GM19239 (cell line): Measurements from ENCODE around the genes IDH3B and EBF4.

DNA sequence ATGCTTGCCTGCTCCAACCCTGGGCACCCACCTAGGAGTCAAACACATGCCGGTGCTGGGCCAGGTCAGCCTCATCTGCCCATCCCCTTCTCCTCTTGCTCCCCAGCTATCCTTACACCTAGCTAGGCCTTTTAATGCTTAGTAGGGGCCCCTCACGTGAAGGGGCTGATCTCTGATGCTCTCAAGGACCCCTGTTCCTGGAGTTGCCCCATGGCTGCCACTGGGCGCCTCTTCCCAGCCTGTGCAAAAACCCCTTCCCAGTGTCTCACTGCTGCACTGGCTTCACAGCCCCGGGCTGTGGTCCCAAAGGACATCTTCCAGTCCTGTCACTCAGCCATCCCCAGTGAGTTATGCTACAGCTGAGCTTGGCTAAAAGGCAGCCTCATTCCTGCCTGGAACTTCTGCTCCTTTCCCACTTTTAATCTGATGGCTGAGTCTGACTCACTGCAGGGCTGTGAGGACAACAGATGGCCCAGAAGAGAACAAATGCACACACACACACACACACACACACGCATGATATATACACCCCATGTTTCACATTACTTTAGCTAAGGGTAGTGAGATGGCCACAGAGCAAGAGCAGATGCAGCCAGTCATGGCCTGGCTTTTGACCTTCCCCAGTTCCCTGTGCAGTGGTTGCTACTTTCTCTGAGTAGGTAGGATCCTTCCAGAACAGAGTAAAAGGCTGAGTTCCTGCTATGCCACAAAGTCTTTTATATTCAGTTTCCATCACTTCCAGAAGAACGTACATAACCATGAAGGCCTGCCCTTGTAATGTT is 12.9 kb upstream of the SDCBP2 start:
- RRBS, result no CpG with 5 or more reads among the region's 6 CpGs

DNA sequence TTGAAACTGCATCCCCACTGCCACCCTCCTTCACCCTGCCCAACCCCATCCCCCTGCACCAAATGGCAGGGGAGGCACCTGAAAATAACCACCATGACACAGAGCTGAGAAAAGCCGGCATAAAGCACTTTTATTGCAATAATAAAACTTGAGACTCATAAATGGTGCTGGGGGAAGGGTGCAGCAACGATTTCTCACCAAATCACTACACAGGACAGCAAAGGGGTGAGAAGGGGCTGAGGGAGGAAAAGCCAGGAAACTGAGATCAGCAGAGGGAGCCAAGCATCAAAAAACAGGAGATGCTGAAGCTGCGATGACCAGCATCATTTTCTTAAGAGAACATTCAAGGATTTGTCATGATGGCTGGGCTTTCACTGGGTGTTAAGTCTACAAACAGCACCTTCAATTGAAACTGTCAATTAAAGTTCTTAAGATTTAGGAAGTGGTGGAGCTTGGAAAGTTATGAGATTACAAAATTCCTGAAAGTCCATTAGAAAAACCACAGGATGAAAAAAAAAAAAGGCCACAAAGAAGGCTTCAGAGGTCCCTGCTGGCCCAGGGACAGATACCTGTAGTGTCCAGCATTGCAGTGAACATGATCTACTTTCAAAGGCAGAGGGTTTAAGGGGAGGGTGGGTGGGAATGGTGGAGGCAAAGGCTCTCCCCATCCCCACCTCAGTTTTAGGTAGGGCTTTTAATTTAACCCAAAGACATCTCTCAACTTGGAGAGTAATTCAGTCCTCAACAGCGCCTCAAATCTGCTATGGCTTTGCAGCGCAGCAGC is 23.8 kb downstream of the FKBP1A start:
- RRBS, result no CpG with 5 or more reads among the region's 5 CpGs

DNA sequence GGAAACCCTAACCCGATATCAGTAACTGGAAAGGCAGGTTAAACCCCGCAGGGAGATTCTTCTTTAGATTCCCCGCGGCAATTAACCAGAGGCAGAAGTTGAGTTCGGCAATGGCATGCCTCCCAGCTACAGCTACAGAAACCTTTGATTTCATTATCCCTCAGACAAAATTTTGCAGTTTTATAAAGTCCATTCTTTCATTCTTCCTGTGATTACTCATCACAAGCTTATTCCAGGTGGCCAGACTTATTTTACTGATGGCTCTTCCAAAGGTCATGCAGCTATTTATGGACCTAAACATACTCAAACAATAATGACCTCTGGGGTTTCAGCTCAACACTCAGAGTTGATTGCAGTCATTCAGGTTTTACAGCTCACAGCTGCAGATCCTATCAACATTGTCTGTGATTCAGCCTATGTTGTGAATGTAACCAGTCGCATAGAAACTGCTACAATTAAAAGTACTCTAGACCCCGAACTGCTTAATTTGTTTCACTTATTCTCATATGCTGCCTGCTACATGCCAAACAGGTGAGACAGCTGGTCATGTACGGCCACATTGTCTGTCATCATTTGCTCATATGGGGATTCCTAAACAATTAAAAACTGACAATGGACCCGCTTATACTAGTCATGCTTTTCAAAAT is 7.1 kb upstream of the FKBP1A start:
- RRBS, result no CpG with 5 or more reads among the region's 9 CpGs

DNA sequence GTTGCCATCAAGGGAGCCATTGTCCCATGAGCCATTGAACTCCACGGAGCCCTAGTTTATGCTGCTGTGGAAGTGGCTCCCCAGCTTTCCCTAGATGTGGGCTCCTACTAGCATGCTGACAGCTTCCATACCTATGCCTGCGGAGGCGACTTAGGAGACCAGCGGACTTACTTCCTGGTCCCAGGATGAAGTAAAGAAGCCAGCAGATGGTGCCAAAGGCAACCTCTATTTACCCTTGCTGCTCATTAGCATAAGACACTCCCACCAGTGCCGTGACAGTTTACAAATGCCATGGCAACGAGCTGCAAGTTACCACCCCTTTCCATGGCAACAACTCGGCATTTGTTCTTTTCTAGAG is 30.9 kb upstream of the FKBP1A start:
- RRBS, result no CpG with 5 or more reads among the region's 7 CpGs

GRCh38 chr20:1669044-1669665 is 11.6 kb upstream of the SIRPG start:
- RRBS, result no CpG with 5 or more reads among the region's 8 CpGs

- RRBS, result 4% methylated on average over 14 of the region's 54 CpGs
These were observed 118.3 kb upstream of the SIRPA start for GRCh38 chr20:1776391-1777774.

GRCh38 chr20:1832691-1833046 is 62.5 kb upstream of the SIRPA start:
- RRBS, result 65% methylated on average over 3 of the region's 12 CpGs

GRCh38 chr20:1870709-1871684 is 24.2 kb upstream of the SIRPA start:
- RRBS, result no CpG with 5 or more reads among the region's 19 CpGs

- RRBS, result no CpG with 5 or more reads among the region's 15 CpGs
These were observed 2.9 kb upstream of the SIRPA start for GRCh38 chr20:1891966-1893033.

- RRBS, result 60% methylated on average over 3 of the region's 25 CpGs
These were observed 17.1 kb downstream of the SIRPA start for GRCh38 chr20:1911956-1913012.

DNA sequence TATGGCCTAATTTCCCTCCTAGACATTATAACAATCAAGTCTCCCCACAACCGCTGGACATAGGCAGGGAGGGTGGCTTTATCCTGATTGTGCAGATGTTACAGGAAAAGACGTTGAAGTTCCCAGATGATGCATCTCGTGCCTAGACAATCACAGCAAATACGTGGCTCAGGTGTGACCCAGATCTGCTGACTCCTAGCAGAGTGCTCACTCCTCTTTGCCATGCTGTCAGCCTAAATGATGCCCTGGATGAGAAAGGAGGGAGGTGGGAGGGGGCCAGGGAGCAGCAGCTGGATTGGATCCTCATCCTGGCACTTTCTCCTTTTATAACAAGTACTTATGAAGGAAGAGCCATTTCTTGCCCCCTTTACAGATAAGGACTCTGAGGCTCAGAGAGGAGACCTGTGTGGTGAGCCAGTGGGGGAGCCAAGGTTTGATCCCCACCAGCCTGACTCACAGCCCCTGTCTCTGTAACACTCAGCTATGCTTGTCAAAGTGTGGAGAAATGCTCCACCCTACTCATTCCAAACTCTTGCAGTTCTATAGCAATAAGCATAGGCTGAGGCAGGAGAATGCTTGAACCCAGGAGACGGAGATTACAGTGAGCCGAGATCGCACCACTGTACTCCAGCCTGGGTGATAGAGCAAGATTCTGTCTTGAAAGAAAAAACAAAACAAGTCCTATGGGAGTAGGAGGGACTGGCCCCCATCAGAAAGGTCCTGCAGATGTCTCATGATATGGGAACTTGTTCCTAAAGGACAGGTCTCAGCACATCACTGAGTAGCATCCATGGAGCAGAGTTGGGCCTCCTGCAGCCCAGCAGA is 21.9 kb downstream of the SIRPA start:
- RRBS, result no CpG with 5 or more reads among the region's 7 CpGs

- RRBS, result no CpG with 5 or more reads among the region's 9 CpGs
These were observed 39.5 kb downstream of the SIRPA start for GRCh38 chr20:1934622-1935235.

DNA sequence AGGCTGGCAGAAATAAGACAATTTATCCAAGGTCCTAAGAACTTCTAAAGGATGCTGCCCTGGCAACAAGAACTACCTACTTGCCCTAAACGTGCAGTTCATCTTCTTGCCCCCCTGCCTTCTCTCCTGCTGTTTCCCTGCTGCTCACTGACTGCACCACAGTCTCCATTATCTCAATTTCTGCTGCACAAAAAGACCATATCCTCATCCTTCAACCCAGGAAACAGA is 38.0 kb upstream of the PDYN start:
- RRBS, result no CpG with 5 or more reads among the region's 1 CpG

- RRBS, result 1% methylated on average over 22 of the region's 99 CpGs
These were observed 1.2 kb downstream of the STK35 start for GRCh38 chr20:2102492-2103557.

DNA sequence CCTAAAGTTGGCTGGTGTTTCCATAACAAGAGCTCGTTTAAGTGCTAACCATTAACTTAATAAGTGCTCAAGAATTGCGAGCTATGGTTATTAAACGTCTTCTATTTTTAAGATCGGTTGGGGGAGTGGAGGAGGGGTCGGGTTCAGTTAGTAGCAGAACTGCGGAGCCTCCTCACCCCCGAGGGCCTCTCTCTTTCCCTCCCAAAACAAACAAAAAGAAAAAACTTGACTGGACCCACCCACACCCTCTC is 1.9 kb downstream of the STK35 start:
- RRBS, result no CpG with 5 or more reads among the region's 7 CpGs

DNA sequence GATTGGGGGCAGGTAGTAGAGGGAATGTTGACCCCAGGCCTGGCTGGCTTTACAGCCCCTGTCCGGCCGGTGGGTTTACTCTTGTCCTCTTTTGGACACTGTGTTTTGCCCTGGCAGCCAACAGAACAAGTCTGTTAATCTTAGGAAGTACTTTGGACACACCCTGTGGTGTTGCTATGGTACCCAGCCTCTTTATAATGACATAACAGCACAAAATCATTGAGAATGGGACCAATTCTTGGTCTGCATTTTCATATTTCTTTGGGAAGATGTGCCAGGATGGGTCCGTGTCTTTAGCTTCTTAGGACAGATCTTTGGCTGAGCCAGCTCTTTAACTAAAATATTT is 8.2 kb downstream of the STK35 start:
- RRBS, result no CpG with 5 or more reads among the region's 3 CpGs

DNA sequence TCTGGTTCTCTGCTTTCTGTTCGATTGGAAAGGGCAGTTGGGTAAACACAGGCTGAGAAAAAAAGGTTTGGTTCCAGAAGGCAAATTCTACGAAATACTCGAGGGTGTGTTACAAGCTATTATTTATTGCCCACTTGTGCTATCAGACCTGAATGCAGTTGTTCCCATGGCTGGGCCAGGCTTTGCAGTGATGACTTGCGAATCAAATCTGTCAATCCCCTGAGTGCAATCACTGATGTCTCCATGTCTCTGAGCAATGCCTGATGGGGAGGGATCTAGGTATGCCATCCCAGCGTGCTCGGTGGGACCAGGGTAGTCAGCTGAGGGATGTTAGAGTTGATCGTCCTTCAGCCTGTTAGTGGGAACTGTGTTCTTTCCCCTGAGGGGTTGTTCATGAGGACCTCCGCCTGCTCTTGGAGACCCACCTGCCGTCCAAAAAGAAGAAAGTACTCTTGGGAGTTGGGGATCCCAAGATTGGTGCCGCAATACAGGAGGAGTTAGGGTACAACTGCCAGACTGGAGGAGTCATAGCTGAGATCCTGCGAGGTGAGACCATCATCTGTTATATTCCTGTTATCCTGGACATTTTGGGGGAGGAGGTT is 1.7 kb downstream of the NOP56 start:
- RRBS, result no CpG with 5 or more reads among the region's 11 CpGs

DNA sequence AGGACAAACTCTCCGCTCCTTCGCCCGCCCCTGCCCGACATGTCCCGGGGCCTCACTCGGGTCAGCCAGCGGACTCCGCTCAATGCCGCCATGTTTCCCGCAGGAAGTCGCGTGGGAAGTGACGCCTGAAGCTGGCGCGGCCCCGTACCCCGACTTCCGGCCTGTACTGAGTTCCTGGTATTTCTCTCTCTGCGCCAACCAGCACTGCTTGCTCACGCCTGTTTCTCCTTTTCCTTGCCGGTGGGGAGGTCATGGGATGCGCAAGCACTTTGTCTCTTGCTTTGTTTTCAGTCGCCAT is at the start of gene IDH3B:
Gene IDH3B, minus strand, starts transcription at position 120 of the 298 bp plus-strand sequence.
- RRBS, result 1% methylated on average over 11 of the region's 23 CpGs

DNA sequence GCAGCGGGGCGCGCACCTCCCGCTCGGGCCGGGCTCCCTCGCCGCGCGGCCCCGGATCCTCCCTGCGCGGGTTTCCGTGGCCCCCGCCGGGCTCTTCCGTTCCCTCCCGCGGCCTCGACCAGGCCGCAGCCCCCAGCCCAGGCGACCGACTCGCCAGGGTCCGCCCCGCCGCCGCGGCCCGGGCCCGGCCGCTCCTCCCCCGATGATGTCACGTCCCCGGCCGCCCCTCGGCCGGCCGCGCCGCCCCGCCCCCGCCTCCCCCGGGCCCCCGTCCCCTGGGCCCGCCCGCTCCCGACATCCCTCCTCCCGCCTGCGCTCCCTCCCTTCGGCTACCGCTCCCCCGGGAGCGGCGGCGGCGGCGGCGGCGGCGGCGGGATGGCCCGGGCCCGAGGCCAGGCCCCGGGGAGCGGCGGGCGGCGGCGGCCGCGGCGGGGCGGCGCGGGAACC is at the start of gene EBF4:
Gene EBF4, plus strand, starts transcription at position 322 of the 447 bp plus-strand sequence.
- RRBS, result 3% methylated on average over 41 of the region's 76 CpGs

DNA sequence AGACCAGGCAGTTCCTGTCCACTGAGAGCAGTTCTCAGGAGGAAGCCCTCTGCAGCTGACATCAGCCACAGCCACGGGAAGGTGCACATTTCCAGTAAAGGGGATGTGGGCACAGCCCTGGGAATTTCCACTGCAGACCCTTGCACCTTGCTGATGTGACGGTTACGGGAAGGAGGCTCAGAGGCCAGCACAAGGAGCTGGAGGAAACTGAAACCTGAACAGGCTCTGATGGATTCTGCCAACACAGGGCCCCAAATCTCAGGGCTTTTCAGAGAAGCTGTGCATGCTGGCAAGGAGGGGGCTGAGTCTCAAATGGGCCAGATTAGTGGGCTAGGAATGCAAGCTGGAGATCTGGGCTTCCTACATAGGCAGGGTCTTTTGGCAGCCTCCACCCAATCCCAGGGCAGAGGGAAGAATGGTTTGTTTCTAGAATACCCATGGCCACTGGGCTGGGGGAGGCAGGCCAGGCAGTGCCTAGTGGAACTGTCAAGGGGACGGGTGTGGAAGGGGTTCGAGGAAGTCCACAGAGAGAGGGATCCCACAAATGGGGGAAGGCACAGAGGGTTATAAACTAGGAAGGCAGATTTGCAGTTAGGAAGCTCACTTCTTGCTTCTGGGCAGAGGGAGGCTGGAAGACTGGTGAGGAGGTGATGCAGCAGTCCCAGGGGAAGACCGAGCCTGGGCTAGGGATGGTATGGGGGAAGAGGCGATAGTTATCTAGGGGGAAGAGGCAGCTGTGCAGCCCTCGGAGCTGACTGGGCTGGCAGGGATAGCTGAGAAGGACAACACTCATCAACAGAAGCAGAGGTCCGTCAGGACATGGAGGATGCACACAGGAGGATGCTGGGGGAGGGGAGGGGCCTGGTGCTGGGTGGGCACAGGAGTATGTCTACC is 14.4 kb downstream of the EBF4 start:
- RRBS, result no CpG with 5 or more reads among the region's 9 CpGs